Bronchus fibroblast of lung (primary cell): ENCODE results near the gene HDAC9.

DNA sequence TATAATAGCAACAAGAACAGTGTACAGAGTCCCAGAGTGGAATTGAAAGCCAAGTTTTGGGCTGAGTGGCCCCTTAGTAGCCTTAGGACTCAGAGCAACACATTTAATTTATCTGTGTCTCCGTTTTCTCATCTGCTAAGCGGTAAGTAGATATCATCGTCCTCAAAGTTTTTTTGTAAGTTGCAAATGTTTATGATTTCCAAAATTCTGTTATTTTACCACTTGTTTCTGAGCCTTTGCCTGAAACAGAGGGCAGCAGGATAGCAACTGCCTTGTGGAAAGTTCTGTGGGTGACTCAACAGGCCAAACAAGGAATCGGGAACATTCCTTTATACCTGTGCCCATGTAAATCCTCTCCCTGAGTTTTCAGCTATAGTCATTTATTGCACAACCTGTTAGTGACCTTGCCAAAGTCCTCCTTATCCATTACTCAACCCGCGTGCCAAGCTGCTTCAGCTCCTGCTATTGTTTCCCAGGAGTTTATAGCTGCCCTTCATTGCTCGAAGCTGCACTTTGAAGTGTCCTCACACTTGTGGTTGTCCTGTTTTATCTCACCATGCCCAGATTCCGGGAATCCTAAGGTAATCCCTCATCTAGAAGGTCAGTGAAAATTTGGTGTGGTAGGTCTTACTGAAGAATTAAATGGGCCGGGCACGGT lies 199.1 kb upstream of the AHR start:
- RAMPAGE, long total RNA: no peak

DNA sequence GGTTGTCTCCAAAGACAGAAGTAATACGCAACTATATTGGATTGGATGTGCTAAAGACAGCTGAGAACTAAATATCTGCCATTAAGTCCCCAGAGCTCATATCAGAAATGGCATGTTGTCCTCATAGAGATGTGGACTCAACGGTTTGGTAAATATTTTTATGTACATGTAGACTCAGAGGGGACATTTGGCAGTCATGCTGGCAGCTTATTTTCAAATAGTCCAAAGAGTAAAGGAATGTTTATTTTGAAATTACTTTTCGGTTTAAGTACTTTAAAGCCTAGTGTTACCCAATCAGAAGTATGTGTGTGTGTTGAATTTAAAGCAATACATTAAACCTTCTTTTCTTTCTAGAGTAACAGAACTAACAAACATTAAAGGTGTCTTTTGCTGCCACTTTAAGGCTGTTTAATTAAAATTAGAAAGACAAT lies 113.6 kb upstream of the AHR start:
- RAMPAGE, long total RNA: no peak

DNA sequence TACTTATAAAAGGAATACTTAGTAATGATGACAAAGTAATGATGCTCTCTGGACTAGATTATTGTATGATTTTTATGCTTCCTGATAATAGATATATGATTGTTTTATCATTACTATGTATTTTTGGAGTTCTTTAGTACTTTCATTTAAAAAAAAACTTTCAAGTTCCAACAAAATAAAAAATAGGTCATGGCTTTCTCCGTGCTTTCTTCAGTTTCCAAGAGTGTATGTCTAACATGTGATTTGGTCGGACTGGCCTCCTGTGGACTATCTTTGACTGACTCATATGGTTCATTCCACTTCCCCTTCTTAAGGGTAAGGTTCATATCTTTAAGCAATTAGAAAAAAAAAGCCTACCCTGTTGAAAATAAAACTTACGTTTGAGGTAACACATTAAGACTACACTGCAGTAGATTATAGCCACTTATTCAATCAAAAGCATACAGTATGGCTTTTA lies 112.8 kb upstream of the AHR start:
- RAMPAGE, long total RNA: no peak

DNA sequence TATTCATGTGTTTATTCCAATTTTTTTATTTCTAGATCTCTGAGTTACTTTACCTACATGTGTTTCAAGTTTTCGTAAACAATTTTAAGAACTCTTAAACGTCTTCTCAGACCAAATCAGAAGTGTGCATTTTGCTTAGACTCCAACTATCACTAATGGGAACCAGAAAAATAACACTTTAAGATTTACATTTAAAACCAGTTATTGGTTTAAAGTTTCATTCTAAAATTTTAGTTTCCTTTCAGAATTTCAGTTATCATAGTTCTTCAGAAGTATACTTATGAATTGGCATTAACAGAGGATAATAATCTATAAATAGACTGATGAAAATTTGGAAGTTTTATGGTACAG lies 1.8 kb downstream of the AHR start:
- RAMPAGE, long total RNA: no peak

- RAMPAGE, long total RNA: no peak
These were observed 10.7 kb upstream of the PRPS1L1 start for GRCh38 chr7:18038338-18038787.

DNA sequence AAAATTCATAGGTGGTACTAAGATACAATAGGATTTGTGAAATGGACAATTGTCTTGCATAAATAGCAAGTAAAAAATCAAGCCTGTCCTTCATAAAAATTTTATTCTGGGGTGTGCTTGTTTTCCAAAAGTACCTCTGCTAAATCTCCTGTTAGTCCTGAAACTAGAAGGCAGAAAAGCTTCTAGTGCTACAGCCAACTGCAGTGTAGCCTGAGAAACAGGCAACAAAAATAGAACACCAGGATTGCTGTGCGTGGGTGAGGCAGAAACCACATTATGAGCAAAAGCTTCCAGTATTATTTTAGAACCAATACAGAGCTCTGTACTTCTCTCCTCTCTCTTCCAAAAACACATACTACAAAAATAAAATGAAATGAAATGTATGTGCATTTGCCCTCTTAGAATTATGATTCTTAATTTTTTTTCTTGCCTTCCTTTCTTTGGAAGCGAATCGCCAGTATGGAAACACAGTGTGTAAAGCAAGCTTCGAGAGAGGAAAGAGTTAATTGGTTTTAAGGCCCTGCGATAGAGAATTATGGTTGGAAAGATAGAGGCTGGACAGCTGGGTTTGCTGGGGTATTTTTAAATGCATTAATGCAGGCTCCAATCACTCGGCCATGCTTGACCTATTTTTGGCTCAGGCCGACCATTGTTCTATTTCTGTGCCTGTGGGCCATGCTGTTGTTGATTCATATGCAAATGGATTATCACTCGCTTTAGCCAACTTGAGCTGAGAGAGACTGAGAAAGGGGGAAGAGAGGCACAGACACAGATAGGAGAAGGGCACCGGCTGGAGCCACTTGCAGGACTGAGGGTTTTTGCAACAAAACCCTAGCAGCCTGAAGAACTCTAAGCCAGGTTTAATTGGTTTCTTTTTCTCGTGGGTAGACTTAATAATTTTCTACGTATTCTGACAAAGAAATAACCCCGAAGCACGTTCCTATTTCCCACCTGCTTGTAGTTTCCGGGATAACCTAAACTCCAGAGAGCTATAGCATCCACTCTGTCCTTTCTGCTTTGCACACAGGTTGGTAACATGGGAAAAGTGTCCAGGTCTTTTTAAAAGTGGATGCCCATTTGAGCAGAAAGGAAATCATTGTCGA lies at the start of gene HDAC9:
Gene HDAC9 (plus strand): TSS at position 753 of the 1,103 bp plus-strand sequence.
- RAMPAGE, long total RNA: no peak

GRCh38 chr7:18506075-18506608 lies 10.6 kb downstream of the HDAC9 start:
- RAMPAGE, long total RNA: no peak

DNA sequence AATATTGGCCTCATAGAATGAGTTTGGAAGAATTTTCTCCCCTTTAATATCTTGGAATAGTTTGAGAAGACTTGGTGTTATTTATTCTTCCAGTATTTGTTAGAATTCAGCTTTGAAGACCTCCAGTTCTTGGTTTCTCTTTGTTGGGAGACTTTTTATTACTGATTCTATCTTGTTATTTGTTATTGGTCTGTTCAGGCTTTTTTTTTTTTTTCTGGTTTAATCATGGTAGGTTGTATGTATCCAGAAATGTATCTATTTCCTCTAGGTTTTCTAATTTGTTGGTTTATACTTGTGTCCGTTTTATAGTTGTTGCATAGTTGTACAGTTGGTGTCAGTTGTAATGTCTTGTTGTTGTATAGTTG lies 206.5 kb downstream of the TWIST1 start:
- RAMPAGE, long total RNA: no peak

GRCh38 chr7:19116132-19116276 lies 1.4 kb downstream of the TWIST1 start:
- RAMPAGE, long total RNA: no peak

DNA sequence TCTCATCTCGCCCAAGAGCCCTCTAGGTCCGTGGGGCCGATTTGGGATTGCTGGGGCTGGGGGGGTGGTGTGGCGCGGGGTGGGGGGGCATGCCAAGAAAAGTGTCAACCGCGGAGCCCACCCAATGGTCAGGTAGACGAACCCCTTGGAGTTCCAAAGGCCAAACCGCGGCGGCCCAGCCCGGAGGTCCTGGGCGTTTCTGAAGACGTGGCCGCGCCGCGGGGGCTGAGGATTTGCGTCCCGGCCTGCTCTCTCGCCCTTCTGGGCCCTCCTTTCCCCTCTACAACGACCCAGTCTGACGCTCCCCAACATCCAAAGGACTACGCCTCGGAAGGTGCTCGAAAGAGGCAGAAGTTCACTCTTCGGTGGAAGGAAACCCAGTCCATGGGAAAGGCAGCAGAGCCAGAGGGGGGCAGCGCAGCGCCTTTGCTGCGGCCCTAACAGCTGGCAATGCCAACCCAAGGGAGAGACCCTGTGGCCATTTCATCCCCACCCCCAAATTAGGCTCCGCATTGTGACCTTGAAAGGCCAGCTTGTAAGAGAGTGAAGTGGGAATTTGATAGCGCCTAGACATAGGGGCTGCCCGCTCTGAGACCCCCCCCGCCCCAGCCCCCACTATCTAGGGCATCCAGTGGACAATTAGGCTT lies 766 bp upstream of the TWIST1 start:
- RAMPAGE, long total RNA: no peak

- RAMPAGE, long total RNA: no peak
These were observed 94.2 kb downstream of the MACC1 start for GRCh38 chr7:20122961-20123309.

DNA sequence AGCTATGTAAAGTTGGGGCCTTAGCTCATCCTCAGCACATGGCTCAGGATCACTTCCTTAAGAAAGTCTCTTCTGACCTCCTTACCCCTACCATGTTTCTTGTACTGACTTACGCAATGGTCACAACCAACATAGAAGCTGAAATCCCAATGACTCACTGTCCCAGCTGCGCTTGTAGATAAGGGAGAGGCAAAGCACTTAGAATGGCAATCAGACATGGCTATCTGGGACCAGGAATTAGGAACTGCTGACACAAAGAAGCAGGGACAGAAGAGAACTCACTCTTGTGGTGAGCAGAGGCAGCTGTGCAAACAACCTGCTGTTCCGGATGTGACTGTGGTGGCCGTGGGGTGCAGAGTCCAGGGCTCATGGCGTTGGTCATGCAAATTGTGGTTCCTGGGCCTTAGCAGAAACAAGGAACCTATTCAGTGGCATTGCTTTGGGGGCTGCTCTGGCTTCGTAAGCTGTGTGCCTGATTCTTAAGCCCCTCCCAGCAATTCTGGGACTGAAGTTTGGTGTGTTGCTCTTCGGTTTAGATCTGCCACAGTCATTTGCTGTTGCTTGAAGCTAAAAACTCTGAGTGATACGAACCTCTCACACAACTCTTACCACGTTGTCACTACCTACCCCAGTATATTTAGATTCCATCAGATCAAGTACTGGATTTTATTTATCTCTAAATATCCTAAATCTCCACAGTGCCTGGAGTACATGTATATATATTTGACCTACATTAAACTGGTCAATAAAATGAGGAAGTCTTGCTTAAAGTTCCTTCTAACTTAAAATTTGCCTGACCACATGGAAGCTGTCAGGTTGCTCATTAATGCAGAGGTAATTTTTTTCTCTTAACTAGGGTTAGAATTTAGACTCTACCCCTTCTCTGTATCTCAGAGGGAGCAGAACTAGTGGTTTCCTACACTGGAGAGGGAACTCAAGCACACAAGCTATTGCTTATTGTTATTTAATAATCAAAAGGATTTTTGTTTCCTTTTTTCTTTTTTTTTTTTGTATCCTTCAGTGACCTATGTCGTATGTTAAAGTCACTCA lies 2.9 kb upstream of the MACC1 start:
- RAMPAGE, long total RNA: no peak

- RAMPAGE, long total RNA: no peak
These were observed 13.8 kb downstream of the ITGB8 start for GRCh38 chr7:20344333-20345113.

GRCh38 chr7:20361231-20362142 lies 30.8 kb downstream of the ITGB8 start:
- RAMPAGE, long total RNA: no peak

- RAMPAGE, long total RNA: no peak
These were observed 111.5 kb downstream of the ITGB8 start for GRCh38 chr7:20442273-20442533.

GRCh38 chr7:20778065-20778739 lies 8.5 kb downstream of the SP8 start:
- RAMPAGE, long total RNA: no peak

DNA sequence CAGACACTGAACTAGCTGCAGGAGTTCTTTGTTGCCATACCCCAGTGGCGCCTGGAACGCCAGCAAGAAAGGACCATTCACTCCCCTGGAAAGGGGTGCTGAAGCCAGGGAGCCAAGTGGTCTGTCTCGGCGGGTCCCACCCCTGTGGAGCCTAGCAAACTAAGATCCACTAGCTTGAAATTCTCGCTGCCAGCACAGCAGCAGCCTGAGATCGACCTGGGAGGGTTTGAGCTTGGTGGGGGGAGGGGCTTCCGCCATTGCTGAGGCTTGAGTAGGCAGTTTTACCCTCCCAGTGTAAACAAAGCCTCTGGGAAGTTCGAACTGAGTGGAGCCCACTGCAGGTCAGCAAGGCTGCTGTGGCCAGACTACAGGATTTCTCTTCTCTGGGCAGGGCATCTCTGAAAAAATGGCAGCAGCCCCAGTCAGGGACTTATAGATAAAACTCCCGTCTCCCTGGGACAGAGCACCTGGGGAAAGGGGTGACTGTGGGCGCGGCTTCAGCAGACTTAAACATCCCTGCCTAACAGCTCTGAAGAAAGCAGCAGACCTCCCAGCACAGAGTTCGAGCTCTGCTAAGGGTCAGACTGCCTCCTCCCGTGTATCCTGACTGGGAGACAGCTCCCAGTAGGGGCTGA lies 281.1 kb upstream of the SP4 start:
- RAMPAGE, long total RNA: no peak

DNA sequence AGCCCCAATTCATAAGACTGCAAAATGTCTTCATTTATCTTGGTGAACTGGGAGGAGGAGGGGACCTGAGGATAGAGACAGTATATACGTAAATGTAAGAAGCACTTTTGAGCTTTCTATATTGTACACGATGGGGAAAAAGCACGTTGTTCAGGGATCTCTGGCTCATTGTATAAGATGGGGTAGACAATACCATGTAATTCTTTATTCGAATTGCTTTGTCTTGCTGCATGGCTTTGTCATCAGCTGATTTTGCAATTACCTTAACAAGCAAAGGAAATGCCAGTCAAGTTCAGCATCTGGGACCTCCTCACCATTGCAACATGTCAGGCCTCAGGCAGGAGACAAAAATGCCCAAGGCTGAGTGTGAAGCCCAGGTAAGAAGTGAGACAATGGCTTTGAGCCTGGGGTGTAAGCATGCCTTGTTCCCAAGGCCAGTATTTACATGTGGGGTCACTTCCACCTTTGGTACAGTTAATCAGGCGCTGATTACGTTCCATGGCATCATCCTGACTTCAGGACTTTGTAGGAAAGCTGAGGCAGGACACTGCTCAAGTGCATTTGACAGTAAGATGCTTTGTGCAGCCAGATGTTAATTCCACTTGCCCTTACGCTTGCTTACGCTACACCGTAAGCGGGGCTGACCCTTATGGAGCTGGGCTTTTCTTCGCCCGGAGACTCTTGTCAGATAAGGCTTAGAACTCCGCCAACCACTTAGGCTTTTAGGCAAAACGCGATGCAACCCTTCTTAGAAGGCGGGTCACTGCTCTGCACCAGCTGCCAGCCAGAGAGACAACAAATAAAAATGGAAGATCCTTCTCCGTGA lies 1.5 kb upstream of the SP4 start:
- RAMPAGE, long total RNA: no peak

DNA sequence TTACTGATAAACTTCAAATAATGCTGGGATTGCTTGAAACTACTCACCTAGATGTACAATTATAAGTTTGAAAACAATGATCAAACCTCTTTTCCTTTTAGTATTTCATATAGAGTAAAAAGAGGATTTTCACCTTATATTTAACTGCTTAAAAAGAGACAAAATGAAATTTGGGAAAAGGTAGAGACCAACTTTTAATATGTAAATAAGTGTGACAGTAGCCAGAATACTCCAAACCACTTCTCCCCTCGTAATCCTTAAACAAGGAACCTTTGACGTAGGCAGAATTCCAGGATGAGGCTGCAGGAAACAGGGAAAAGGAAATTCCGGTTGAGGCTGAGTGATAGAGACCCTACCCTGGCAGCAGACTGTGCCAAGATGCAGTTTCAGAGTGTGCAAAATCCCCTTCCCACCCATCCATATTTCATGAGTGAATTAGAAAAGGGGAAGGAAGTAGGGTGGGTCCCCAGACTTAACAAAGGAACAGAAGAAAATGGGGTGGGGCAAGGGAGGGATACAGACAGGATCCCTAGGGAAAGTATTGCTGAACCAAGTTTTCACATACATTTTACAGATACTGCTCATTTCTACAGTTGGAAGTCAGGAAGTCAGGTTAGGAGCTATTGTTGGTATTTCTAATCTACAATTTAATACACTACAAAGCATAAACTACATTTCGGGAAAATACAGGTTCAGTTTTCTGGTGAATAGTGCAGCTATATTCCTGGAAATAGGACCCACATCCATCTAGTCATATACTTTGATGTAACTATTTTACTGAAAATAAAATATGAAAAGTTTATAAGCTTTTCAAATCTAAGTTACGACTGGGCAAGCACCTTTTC lies 142.9 kb downstream of the RAPGEF5 start:
- RAMPAGE, long total RNA: no peak

DNA sequence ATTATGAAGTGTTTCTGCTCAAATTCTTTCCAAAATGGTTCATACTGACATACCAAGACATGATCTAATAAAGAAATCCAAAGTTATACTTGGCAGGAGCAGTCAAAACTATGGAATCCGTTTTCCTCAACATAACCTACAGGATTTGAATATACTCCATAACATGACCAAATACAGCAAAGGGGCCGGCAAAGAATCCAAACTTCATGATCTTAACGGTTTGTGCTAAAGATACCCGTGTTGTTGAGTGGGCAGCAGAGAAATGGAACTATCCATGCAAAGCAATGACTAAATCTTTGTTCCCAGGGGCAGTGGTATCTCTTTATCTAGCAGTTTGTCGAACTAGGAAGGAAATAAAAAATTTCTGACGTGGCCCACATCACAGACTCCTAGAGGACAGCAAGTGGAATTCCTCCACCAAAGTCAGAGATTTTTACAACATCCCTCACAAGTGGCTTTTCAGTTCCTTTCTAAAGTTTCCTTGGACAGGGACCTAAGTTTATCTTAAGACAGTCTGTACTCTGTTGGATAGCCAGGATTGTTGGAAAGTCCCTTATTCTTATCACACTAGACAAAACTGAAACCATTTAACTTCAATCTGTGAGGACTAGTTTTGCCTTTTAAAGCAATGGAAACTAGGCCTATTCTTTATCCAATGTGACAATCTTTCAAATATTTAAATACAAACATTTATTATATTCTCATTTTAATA lies 136.1 kb downstream of the RAPGEF5 start:
- RAMPAGE, long total RNA: no peak